Non-pigmented ciliary epithelial cell (primary cell): Measurements from ENCODE around the genes DHX29 and GAPT.

DNA sequence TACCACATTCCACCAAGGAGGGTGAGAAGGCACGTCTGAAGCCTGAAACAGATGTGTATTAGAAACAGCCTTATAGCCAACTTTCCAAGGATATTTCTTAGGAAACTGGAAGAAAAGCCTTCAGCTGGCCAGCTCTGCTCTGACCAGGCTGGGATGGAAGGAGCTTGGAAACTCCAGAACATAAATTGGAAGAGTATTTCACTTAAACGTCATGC is 211.0 kb downstream of the ESM1 start:
- RRBS = no CpG with 5 or more reads among the region's 2 CpGs

DNA sequence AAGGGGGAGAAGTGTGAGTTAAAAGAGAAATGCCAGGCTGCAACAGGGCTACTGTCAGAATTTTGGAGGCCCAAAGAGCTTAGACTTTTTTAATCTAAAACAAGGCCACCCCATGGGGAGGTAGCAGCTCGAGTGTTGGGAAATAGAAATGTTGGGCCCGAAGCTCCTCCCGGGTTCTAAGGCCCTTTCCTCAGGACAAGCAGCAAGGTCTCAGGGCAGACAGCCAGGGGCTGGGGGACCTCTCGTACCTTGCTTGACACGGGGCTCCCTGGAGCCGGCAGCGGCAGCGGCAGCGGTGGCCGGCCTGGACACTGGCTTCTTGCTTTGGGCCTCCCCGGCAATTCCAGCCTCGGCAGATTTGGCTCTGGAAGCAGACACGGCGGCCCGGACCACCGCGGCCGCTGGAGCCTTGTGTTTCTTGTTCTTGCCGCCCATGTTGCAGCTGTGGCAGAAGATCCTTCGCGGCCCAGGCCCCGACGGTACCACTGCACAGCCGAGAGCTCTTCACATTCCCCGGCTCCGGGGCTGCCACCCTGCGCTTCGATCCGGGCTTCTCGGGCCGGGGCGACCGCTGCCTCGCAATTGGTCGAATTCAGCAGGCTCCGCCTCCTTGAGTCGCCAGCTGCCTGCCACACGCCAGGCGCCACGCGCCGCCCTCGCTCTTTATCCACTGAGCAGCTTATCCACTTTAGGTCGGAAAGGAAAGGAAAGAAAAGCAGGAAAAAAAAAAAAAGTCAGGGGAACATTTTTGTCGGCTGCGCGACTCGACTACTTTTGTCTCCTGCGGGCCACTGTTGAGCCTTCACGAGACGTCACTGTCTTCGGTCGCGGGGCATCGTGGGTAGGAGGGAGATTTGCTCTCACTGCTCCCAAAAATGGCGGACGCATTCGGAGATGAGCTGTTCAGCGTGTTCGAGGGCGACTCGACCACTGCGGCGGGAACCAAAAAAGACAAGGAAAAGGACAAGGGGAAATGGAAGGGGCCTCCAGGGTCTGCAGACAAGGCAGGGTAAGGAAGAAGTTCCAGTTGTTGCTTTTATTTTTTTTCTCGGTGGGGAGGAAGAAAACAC is at the start of gene DHX29:
Gene DHX29, minus strand, starts transcription at position 556 of the 1,070 bp plus-strand sequence.
- RRBS = 2% methylated on average over 9 of the region's 65 CpGs

DNA sequence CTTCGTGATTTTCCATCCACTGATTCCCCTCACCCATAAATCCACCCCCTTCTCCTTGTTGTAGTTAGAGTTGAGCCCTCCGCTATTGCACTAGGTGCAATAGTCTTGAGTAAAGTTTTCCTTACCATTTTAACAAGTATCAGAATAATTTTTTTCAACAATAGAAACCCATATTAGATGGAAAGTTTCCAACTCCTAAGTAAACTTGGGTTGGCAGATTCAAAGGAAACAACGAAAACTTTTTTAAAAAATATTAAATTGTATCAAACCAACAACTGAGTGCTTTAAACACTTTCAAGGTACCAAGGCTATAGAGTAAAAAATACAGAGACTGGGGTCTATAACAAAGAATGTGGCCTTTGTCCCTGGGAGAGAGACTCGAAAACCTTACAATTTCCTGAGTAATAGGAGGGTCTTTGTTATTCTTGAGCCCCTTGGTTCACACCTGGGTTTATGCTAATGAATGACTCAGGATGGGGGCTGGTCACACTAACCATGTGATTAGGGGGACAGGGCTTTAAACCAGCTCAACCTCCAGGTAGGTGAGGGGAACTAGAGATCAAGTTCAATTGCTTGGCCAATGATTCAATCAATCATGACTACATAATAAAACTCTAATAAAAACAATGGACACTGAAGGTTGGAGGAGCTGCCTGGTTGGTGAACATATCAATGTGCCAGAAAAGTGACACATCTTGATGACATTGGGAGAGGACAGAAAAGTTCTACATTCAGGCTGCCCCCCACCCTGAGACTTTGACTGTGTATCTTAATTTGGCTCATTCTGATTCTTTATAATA is 50.3 kb downstream of the PLPP1 start:
- RRBS = no CpG with 5 or more reads among the region's 4 CpGs

GRCh38 chr5:55535123-55535299 is 247 bp upstream of the PLPP1 start:
- RRBS = no CpG with 5 or more reads among the region's 21 CpGs

DNA sequence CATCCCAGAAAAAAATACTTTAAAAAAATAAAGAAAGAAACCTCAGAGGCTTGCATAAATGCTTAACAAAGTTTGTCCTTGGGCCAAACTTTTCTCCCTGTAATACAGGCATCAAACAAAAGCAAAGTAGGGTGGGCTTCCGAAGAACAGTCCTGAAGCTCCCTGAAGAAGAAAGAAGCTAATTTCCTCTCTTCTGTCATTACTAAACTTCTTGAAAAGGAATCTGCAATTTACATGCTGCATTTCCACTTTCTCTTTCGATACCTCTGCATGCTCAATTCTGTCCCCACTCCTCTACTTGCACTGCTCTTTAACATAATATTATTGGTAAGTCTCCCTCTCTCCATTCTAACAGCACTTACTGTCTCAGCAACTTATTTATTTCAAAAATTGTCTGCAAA is 3.8 kb upstream of the PLPP1 start:
- RRBS = no CpG with 5 or more reads among the region's 2 CpGs

DNA sequence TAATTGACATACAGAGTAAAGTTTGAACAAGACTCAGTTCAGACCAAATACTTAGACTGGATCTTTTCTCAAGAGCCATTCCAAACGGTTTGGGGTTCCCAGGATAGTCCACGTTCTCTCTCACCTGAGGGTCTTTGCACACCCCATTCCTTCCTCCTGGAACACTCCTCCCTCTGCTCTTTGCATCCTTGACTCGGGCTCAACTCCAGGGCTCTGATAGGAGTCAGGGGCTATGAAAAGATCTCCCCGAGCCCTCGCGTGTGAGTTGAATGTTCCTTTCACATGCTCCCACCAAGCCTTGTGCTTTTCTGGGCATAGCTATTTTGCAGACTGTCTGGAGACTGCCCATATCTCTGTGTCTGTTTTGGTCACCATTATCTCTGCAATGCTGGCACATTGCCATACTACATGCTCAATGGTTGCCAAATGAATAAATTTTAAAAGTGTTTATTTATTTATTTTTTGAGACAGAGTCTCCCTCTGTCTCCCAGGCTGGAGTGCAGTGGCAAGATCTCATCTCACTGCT is 56.9 kb upstream of the PLPP1 start:
- RRBS = no CpG with 5 or more reads among the region's 6 CpGs

- RRBS = no CpG with 5 or more reads among the region's 7 CpGs
Measured at GRCh38 chr5:55931636-55932120, 63.1 kb downstream of the IL6ST start.

- RRBS = no CpG with 5 or more reads among the region's 2 CpGs
Measured at GRCh38 chr5:55937000-55937398, 57.8 kb downstream of the IL6ST start.

DNA sequence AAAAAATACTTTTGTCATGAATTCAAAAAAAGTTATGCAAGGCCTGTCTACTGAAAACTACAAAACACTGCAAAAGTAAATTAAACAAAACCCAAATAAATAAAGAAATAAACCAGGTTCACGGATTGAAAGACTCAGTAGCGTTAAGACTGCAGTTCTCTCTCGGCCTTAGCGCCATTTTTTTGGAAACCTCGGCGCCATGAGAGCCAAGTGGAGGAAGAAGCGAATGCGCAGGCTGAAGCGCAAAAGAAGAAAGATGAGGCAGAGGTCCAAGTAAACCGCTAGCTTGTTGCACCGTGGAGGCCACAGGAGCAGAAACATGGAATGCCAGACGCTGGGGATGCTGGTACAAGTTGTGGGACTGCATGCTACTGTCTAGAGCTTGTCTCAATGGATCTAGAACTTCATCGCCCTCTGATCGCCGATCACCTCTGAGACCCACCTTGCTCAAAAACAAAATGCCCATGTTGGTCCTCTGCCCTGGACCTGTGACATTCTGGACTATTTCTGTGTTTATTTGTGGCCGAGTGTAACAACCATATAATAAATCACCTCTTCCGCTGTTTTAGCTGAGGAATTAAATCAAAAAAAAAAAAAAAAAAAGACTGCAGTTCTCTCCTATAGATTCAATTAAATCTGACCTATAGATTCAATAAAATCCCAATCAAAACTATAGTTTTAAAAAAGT is 50.2 kb downstream of the IL6ST start:
- RRBS = no CpG with 5 or more reads among the region's 17 CpGs

- RRBS = no CpG with 5 or more reads among the region's 2 CpGs
Measured at GRCh38 chr5:56003142-56003476, 8.3 kb upstream of the IL6ST start.

DNA sequence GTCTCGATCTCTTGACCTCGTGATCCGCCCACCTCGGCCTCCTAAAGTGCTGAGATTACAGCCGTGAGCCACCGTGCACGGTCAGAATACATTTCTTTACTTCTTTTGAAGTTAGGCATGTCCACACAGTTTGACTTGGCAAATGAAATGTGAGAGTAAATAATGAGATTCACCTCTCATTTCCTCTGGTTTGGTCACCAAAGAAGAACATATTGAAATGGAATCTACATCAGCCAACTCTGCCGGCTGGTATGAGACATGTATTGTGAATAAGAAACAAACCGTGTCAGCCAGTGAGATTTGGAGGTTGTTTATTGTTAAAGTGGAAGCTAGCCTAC is 103.2 kb upstream of the IL6ST start:
- RRBS = no CpG with 5 or more reads among the region's 9 CpGs

DNA sequence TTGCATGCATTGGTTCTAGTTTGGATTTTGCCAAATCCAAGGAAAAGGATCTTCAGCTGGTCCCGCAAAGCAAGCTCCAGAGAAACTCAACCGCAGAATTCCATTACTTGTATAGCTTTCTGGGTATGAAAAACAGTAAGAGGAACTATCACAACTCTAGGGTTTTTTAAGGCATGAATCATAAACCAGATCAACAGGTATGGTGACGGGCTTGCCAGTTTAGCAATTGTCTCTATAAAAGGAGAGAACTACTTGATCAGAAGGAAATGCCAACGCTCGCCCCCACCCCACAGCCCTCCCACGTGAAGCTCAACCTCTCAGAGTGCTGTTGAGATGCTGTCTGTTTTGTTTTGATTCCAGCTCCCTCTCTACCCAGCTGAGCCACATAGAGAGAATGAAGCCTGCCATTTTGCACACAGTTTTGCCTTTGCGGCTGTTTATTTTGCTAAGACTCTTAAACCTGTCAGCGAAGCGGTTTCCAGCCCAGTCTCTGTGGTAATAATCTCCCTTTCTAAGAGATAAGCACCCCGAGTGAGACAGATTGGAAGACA is 257.8 kb upstream of the ANKRD55 start:
- RRBS = no CpG with 5 or more reads among the region's 10 CpGs

GRCh38 chr5:56527224-56527780 is 288.0 kb upstream of the MAP3K1 start:
- RRBS = no CpG with 5 or more reads among the region's 3 CpGs

DNA sequence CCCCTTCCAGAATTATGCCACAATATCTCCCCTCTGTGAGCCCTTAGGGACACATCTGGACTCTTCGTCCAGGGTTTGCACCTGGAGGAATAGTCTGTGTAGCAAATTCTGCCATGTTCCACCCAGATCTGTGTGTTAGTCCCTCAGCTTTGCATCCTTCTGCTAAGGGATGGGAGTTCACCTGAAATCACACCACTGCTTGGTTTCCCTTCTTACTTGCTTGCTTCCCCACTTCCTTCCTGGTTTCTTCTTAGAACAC is 202.7 kb upstream of the MAP3K1 start:
- RRBS = no CpG with 5 or more reads among the region's 1 CpG

DNA sequence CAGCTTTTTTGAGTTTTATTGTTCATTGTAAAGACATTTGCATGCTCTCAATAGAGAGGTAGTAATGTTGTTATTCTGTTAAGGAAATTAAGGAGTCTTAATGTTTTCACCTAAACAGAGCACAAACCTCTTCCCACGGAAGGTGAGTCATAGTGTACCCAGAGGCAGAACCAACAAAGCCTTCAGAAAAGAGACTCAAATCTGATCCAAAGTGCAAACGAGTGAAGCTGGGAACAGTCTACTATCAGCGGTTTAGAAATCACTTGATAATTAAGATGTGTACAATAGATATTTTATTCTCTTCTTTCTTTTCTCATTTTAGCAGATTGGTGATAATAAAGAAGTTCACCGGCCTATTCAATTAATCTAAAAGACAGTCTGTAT is 470.5 kb downstream of the PLK2 start:
- RRBS = no CpG with 5 or more reads among the region's 4 CpGs

GRCh38 chr5:58273505-58274097 is 186.3 kb downstream of the PLK2 start:
- RRBS = no CpG with 5 or more reads among the region's 4 CpGs

DNA sequence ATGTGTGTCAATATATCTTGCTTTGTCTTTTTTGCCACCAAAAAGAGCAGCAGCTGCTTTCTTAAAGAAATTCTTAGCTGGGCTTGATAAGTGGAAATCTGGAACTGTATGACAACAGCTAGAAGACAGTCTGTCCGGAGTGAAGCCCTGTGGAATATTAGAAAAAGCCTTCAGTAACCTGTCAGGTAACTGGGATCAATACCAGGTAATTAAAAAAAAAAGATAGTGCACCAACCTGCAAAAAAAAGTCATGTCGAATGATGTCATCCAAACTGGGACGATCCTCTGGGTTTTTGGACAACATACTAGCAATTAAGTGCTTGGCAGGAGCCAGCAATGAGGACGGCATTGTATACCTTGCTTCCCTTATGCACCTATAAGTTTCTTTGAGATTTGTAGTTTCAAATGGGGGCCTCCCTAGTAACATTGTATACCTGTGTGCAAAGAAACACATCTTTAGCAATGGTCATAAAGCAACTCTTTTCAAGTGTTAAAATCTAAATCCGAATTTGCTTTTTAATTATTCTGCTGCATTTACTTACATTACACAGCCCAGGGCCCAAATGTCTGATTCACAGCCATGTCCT is 2.8 kb downstream of the PLK2 start:
- RRBS = no CpG with 5 or more reads among the region's 5 CpGs

GRCh38 chr5:58459660-58460032 is 240 bp downstream of the PLK2 start:
- RRBS = under 1% methylated on average over 12 of the region's 39 CpGs

DNA sequence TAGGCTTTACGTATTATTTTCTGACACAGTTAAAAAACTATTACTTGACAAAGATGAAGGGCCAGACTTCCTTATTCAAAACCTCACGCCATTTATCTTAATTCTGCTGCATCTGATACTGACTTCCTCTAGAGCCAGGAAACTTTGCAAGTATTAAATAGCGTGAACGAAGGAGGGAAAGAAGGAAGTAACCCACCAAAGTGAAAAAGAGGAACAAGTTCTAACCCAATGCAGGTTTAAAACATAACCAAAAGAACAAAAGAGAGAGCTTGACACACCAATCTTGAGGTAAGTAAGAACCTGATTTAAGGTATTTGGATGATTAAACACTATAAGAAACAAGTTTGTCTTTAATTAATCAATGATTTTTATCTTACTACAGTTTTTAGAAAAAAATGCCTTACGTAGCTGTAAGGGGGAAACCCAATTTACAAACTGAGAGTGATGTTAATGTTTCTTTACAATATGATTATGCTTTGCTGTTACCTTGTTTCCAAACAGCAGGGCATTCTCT is at the start of gene GAPT:
Gene GAPT, plus strand, starts transcription at position 182 of the 514 bp plus-strand sequence.
- RRBS = no CpG with 5 or more reads among the region's 5 CpGs

DNA sequence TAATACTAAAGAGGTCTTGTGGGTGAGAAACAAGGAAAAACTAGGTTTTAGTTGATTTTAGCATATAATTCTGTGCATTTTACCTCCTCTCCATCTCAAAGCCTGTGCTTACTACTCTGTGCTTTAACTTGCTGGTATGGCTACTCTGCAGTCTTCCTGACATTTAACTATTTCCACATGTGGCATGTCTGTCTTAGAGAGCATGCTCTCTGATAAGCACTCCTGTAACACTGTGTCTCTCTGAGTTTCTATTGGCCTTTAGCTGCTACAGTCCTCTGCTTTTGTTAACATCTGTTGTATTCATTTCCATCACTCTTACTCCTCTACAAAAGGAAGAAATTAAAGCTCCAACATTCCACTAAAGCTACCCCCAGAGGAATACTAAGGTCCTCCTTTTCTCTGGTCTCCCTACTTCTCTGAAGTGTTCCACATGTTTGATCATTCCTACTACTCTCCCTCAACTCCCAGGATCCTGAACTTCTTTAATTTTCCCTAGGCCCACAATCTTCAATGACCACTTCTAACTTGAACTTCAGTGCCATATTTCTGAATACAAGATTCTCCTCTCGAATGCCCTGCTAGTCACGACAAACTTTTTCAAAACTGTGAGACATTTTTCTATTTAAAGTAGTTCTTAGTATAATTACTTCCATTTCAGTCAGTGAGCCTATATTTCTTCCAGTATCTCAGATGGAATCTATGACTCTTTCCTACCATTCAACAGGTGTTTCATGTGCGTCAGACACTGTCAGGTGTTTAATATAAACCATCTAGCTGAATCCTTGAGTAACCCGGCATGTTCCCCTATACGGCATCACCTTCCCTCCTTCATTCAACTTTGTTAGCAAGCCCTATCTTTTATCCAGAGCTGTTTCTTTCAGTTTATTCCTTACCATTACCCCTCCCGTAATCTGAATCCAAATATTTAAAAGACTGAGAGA is 418.6 kb downstream of the RAB3C start:
- RRBS = no CpG with 5 or more reads among the region's 6 CpGs